HepG2 (cell line): ENCODE results near the genes WFDC11, SNX21 and ZSWIM1.

- RRBS, 2 experiments = 0 to 14% methylated on average over 1 of the region's 15 CpGs
CAGE:
- cytosol, long polyA minus RNA = no peak
- cytosol, long polyA plus RNA = no peak
- long polyA plus RNA = no peak
- nucleus, long polyA minus RNA = no peak
- nucleus, long polyA plus RNA = no peak
Observed at GRCh38 chr20:45341929-45342615, 6.2 kb downstream of the SDC4 start.

DNA sequence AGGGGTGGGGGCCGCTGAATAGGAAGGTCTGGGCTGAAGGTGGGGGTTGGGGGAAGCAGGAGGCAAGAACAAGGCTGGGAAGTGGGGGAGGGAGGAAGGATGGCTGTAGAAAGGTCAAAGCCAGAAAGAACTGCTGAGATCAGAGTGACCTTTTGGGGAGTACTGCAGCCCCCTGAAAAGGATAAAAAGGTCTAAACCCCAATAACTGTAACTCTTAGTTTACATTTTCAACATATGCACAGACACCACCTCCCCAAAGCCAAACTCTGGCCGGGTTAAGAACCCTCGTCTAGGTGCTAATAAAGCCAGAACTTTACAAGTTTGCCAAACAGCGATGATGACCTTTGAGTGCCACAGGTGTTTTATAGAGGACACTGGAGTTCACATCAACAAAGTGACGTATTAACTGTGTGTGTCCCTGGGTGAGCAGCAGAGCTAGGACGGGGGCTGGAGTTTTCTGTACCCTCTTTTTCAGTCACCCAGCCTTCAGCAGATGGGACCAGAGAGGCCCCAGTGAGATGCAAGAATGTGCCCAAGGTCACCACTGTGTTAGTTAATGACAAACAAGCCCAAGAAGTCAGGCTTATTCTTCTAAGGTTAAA lies 5.5 kb downstream of the SDC4 start:
- RRBS, 2 experiments = no CpG with 5 or more reads among the region's 6 CpGs
CAGE:
- cytosol, long polyA minus RNA = no peak
- cytosol, long polyA plus RNA = no peak
- long polyA plus RNA = no peak
- nucleus, long polyA minus RNA = no peak
- nucleus, long polyA plus RNA = no peak

DNA sequence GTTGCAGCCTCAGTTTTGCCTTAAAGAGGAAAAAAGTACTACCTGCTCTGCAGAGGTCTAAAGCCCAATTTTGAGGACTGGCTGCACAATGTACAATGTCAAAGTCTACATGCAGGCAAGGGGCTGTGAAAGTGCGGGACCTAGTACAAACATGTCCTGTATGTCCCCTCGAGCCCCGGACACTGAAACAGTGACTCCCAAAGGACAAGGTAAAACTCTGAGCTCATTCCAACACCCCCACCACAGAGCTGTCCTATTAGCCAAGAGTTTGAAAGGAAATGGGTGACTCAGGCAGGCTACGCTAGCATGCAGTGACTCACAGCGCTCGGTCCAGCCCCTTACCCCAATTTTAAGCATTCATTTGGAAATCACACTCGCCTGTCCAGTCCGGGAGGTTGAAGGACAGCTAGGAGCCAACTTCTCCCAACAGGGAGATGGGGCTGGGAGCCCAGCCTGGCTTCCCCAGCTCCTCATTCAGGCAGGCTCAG lies 4.1 kb downstream of the SDC4 start:
- RRBS, 2 experiments = no CpG with 5 or more reads among the region's 8 CpGs
CAGE:
- cytosol, long polyA minus RNA = no peak
- cytosol, long polyA plus RNA = no peak
- long polyA plus RNA = no peak
- nucleus, long polyA minus RNA = no peak
- nucleus, long polyA plus RNA = no peak

DNA sequence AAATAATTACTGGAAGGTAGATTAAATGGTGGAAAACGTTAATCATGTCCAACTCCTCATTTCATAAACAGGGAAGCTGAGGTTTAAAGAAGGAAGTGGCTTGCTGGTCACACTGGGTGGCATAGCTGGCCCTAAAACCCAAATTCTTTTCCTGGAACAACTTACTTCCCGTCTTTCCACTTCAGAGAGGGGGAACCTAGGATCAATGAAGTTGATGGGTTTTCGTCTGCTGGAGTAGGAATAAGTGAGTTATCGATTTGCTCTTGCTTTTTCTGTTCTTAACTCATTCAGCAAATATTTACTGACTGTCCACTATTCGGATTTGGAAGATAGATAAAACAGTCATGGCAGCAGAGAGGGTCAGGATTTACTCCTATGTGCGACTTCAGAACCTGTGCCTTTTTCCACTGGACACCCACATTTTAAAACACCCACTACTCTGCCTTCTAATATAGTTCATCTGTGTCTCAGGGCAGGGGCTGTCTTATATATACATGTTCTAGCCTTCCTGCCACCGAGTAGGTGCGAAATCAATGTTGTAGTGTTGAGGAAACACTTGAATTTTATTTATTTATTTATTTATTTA lies 1.1 kb upstream of the SYS1 start:
- RRBS, 2 experiments = no CpG with 5 or more reads among the region's 8 CpGs
CAGE:
- cytosol, long polyA minus RNA = no peak
- cytosol, long polyA plus RNA = no peak
- long polyA plus RNA = no peak
- nucleus, long polyA minus RNA = no peak
- nucleus, long polyA plus RNA = no peak

- RRBS, 2 experiments = 94 to 95% methylated on average over 3 of the region's 28 CpGs
CAGE:
- cytosol, long polyA minus RNA = no peak
- cytosol, long polyA plus RNA = no peak
- long polyA plus RNA = no peak
- nucleus, long polyA minus RNA = no peak
- nucleus, long polyA plus RNA = no peak
Observed at GRCh38 chr20:45372493-45373106, 5.5 kb downstream of the TP53TG5 start.

- RRBS, 2 experiments = no CpG with 5 or more reads among the region's 9 CpGs
CAGE:
- cytosol, long polyA minus RNA = no peak
- cytosol, long polyA plus RNA = no peak
- long polyA plus RNA = no peak
- nucleus, long polyA minus RNA = no peak
- nucleus, long polyA plus RNA = no peak
Observed at GRCh38 chr20:45448154-45448877, 21.2 kb upstream of the WFDC2 start.

- RRBS, 2 experiments = no CpG with 5 or more reads among the region's 1 CpG
CAGE:
- cytosol, long polyA minus RNA = no peak
- cytosol, long polyA plus RNA = no peak
- long polyA plus RNA = no peak
- nucleus, long polyA minus RNA = no peak
- nucleus, long polyA plus RNA = no peak
Observed at GRCh38 chr20:45467516-45467870, 2.1 kb upstream of the WFDC2 start.

GRCh38 chr20:45470303-45470916 lies 857 bp downstream of the WFDC2 start:
- RRBS, 2 experiments = no CpG with 5 or more reads among the region's 50 CpGs
CAGE:
- cytosol, long polyA minus RNA = no peak
- cytosol, long polyA plus RNA = no peak
- long polyA plus RNA = no peak
- nucleus, long polyA minus RNA = no peak
- nucleus, long polyA plus RNA = no peak

- RRBS, 2 experiments = no CpG with 5 or more reads among the region's 2 CpGs
CAGE:
- cytosol, long polyA minus RNA = no peak
- cytosol, long polyA plus RNA = no peak
- long polyA plus RNA = no peak
- nucleus, long polyA minus RNA = no peak
- nucleus, long polyA plus RNA = no peak
Observed at GRCh38 chr20:45518163-45518734, 2.8 kb upstream of the SPINT3 start.

CAGE:
- cytosol, long polyA minus RNA = no peak
- cytosol, long polyA plus RNA = no peak
- long polyA plus RNA = no peak
- nucleus, long polyA minus RNA = no peak
- nucleus, long polyA plus RNA = no peak
Observed at GRCh38 chr20:45670171-45670513, at the start of gene WFDC11. Gene WFDC11, minus strand, starts transcription at chr20:45670239.

DNA sequence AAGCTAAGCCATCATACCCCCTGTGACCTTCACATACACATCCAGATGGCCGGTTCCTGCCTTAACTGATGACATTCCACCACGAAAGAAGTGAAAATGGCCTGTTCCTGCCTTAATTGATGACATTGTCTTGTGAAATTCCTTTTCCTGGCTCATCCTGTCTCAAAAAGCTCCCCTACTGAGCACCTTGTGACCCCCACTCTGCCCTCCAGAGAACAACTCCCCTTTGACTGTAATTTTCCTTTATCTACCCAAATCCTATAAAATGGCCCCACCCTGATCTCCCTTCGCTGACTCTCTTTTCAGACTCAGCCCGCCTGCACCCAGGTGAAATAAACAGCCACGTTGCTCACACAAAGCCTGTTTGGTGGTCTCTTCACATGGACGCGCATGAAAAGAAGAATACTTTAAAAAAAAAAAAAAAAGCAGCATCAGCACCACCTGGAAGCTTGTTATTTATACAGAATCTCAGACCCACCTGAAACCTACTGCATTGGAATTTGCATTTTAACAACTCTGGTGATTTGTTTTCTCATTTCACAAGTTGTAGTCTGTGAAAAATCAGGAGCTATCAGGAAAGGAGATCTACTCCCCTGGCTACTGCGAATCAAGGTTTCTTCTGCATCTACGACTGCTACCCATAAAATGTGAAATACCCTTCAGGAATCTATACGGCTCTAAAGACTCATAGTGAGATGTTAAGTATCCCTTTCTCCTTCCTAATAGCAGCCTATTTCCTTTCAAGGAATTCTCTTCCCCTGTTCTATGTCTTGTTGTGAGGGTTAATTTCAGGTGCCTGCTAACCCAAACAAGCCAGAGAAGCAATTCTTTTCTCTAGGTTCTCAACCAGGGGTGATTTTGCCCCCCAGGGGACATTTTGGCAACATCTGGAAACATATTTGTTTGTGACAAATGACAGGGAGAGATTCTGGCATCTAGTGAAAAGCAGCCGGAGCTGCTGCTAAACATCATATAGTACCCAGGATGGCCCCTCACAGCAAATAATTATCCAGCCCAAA lies 26.5 kb downstream of the WFDC3 start:
- RRBS, 2 experiments = no CpG with 5 or more reads among the region's 11 CpGs
CAGE:
- cytosol, long polyA minus RNA = no peak
- cytosol, long polyA plus RNA = no peak
- long polyA plus RNA = no peak
- nucleus, long polyA minus RNA = no peak
- nucleus, long polyA plus RNA = no peak

- RRBS, 2 experiments = no CpG with 5 or more reads among the region's 2 CpGs
CAGE:
- cytosol, long polyA minus RNA = no peak
- cytosol, long polyA plus RNA = no peak
- long polyA plus RNA = no peak
- nucleus, long polyA minus RNA = no peak
- nucleus, long polyA plus RNA = no peak
Observed at GRCh38 chr20:45828551-45828937, 1.4 kb upstream of the TNNC2 start.

DNA sequence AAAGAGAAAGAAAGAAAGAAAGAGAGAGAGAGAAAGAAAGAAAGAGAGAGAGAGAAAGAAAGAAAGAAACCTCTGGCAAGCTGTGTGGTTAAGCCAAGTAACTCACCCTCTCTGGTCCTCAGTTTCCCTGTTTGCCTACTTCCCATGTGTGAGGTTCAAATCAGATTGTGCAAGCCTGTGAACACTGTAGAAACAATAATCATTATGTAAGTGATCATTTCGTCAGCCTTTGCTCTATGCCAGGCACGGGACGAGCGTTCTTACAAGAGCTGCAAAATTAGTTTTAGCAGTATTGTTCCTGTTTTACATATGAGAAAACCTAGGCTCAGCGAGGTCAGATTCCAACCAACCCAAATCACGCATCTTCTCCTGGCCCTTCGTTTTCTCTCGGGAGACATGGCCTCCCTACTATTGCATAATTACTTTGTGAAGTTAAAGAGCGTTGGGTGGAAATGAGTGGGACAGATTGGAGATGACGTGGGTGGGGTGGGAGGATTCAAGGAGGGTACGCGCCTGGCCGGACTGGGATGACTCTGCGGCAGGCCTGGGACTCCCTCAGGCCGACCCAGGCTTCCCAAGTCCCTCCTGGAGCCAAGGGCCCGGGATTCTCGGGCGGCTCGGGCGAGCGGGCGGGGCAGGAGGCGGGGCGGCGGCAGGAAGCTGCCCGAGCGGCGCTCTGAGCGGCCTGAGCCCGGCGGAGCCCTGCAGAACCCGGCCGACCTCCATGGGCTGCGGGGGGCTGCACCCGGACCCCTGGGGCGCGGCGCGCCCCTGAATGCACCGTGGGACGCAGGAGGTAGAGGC lies at the start of gene SNX21:
Gene SNX21 (plus strand): TSS at position 655 of the 804 bp plus-strand sequence.
- RRBS, 2 experiments = under 1 to 1% methylated on average over 19 of the region's 41 CpGs
CAGE:
- cytosol, long polyA minus RNA = no peak
- cytosol, long polyA plus RNA = start-site peak on the plus strand centred at position 681 of the sequence, 53 bp wide, 21 and 40 reads in 2 replicates
- long polyA plus RNA = start-site peak on the plus strand centred at position 680 of the sequence, 56 bp wide, 56 and 72 reads in 2 replicates
- nucleus, long polyA minus RNA = no peak
- nucleus, long polyA plus RNA = no peak

DNA sequence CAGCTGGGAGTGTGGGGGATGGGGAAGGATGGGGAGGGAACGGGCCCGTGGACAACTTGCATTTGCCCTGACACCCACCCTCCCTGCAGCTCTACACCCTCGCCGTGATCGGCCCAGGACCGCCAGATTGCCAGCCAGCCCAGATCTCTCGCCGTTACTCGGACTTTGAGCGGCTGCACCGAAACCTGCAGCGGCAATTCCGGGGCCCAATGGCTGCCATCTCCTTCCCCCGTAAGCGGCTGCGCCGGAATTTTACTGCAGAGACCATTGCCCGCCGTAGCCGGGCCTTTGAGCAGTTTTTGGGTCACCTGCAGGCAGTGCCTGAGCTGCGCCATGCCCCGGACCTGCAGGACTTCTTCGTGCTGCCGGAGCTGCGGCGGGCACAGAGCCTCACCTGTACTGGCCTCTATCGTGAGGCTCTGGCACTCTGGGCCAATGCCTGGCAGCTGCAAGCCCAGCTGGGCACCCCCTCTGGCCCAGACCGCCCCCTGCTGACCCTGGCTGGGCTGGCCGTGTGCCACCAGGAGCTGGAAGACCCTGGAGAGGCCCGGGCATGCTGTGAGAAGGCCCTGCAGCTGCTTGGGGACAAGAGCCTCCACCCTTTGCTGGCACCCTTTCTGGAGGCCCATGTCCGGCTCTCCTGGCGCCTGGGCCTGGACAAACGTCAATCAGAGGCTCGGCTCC lies 7.1 kb downstream of the SNX21 start:
- RRBS, 2 experiments = 95 to 96% methylated on average over 10 to 12 of the region's 34 CpGs
CAGE:
- cytosol, long polyA minus RNA = no peak
- cytosol, long polyA plus RNA = no peak
- long polyA plus RNA = no peak
- nucleus, long polyA minus RNA = no peak
- nucleus, long polyA plus RNA = no peak

DNA sequence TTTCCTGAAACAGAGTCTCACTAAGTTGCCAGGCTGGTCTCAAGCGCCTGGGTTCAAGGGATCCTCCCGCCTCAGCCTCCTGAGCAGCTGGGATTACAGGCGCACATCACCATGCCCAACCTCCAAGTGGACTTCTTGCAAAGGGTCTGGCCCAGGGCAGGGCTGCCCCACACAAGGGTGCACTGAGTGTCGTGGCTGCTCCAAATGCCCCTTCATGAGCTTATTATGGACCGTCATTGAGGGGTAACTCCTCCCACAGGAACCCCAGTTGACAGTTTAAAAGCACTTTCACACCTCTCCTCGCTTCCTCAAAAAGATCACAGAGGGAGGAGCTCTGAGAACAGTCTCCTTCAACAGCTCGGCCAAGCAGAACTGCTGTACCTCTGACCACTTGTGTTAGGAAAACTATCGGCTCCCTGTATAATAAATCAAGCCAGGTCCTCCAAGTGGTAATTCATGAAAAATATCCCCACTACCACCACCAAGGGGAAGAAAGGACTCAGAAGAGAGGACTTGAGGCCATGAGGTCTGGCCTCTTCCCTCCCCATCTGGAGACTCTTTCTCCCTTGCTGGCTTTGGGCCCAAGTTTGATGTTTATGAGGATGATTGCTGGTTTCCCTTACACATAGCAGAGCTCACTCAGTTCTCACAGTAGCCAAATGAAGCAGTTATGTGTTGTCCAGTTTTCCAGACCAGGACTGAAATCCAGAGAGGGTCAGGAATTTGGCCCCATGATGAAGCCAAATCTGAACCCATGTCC lies 8.6 kb downstream of the SNX21 start:
- RRBS, 2 experiments = no CpG with 5 or more reads among the region's 8 CpGs
CAGE:
- cytosol, long polyA minus RNA = no peak
- cytosol, long polyA plus RNA = no peak
- long polyA plus RNA = no peak
- nucleus, long polyA minus RNA = no peak
- nucleus, long polyA plus RNA = no peak

GRCh38 chr20:45880916-45881886 lies at the start of gene ZSWIM1:
Gene ZSWIM1, plus strand, starts transcription at chr20:45881227.
- RRBS, 2 experiments = no CpG with 5 or more reads among the region's 26 CpGs
CAGE:
- cytosol, long polyA minus RNA = start-site peak on the plus strand at chr20:45881226-45881235, 2,923 reads
- cytosol, long polyA plus RNA = start-site peak on the plus strand at chr20:45881204-45881264, 360 and 406 reads in 2 replicates
- long polyA plus RNA = start-site peak on the plus strand at chr20:45881205-45881244, 404 and 364 reads in 2 replicates
- nucleus, long polyA minus RNA = no peak
- nucleus, long polyA plus RNA = start-site peak on the plus strand at chr20:45881204-45881261, 344 and 536 reads in 2 replicates

GRCh38 chr20:45892148-45892634 lies 1.1 kb downstream of the CTSA start:
- RRBS, 2 experiments = no CpG with 5 or more reads among the region's 3 CpGs
CAGE:
- cytosol, long polyA minus RNA = no peak
- cytosol, long polyA plus RNA = no peak
- long polyA plus RNA = no peak
- nucleus, long polyA minus RNA = no peak
- nucleus, long polyA plus RNA = no peak

DNA sequence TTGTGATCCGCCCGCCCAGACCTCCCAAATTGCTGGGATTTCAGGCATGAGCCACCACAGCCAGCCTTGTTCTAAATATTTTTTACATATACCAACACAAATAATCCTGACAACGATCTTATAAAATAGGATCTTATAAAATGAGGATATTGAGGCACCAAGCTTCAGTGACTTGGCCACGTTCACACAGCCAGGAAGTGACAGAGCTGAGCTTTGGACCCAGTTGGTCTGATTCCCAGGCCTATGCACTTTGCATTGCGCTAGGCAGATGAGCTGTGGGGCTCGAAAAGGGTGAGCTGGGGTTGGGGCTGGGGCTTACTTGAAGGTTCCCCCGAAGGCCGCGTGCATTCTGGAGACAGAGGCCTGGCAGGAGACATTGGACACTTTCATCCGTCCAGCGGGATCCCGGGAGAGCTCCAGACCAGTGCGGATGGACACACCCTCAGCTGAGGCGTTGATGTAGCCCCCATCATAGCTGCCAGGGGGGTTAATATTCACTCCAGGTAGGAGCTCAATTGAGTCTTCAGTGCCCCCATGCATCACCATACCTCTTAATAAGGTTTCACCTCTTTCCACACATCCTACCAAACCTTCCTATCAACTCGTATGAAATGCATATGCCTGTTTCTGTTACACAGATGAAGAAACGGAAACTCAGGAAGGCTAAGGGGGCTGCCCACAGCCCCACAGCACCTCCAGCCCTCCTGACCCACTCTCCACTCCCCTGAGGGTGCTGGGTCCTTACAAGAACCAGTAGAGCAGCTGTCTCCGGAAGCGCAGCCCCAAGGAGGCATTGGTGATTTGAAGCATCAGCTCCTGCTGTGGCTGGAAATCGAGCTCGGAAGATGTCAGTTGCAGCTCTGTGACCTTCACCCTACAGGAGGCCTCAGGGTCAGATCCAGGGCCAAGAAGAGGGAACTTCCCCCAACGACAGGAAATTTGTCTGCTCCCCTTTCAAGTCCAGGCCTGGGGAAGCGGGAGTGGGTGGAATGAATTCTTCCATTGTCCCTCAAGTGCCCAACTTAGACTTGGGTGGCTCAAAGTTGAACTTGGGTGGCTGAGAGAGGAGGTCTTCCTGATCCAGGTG lies 2.4 kb downstream of the PLTP start:
- RRBS, 2 experiments = no CpG with 5 or more reads among the region's 22 CpGs
CAGE:
- cytosol, long polyA minus RNA = start-site peak on the minus strand centred at position 829 of the sequence, 53 bp wide, 12 reads
- cytosol, long polyA plus RNA = start-site peak on the minus strand centred at position 843 of the sequence, 46 bp wide, 183 and 145 reads in 2 replicates
- long polyA plus RNA = start-site peak on the minus strand centred at position 848 of the sequence, 54 bp wide, 174 and 102 reads in 2 replicates
- nucleus, long polyA minus RNA = no peak
- nucleus, long polyA plus RNA = start-site peak on the plus strand centred at position 255 of the sequence, 34 bp wide, 24 and 10 reads in 2 replicates; start-site peak on the minus strand centred at position 859 of the sequence, 25 bp wide, 81 and 88 reads in 2 replicates

- RRBS, 2 experiments = 2% methylated on average over 40 of the region's 90 CpGs
CAGE:
- cytosol, long polyA minus RNA = no peak
- cytosol, long polyA plus RNA = no peak
- long polyA plus RNA = no peak
- nucleus, long polyA minus RNA = no peak
- nucleus, long polyA plus RNA = no peak
Observed at GRCh38 chr20:45934771-45935683, 544 bp downstream of the PCIF1 start.

- RRBS, 2 experiments = 9 to 11% methylated on average over 25 to 34 of the region's 69 CpGs
CAGE:
- cytosol, long polyA minus RNA = no peak
- cytosol, long polyA plus RNA = no peak
- long polyA plus RNA = no peak
- nucleus, long polyA minus RNA = no peak
- nucleus, long polyA plus RNA = no peak
Observed at GRCh38 chr20:46031450-46032396, 2.7 kb downstream of the SLC12A5 start.